Metastatic Breast Carcinoma in the Ovary (tissue), 3 donors: Measurements from ENCODE around the genes POLR3E, SCNN1G and ERN2.

GRCh38 chr16:22070893-22071362, 21.4 kb upstream of the VWA3A start:
- PRO-cap, 3 experiments = no peak in any of the 3 experiments

GRCh38 chr16:22080580-22081581, 11.5 kb upstream of the VWA3A start:
- PRO-cap, 3 experiments = no peak in any of the 3 experiments

DNA sequence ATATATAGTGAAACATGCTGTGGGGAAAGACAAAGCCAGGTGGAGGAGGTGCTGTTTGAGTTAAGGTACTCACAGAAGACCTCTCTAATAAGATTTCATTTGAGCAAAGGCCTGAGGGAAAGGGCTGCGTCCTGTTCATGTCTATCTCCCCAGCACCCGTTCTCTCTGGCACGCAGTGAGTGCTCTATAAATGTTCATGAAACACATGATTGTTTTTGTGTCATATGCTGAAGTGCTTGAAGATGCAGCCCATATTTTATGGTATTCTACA, 942 bp downstream of the VWA3A start:
- PRO-cap, 3 experiments = no peak in any of the 3 experiments

- PRO-cap, 3 experiments = peak in 2 of 3 experiments; most common minus-strand start chr16:22207111 (in 2)
These were observed 665 bp downstream of the EEF2K start for GRCh38 chr16:22206406-22207479.

- PRO-cap, 3 experiments = no peak in any of the 3 experiments
These were observed 14.0 kb downstream of the EEF2K start for GRCh38 chr16:22220049-22220422.

- PRO-cap, 3 experiments = peak in 3 of 3 experiments; most common plus-strand start chr16:22297411 (in 3); most common minus-strand start chr16:22297153 (in 1)
These were observed at the start of gene POLR3E for GRCh38 chr16:22296816-22297557. TSS of gene POLR3E (plus strand) at chr16:22297409.

DNA sequence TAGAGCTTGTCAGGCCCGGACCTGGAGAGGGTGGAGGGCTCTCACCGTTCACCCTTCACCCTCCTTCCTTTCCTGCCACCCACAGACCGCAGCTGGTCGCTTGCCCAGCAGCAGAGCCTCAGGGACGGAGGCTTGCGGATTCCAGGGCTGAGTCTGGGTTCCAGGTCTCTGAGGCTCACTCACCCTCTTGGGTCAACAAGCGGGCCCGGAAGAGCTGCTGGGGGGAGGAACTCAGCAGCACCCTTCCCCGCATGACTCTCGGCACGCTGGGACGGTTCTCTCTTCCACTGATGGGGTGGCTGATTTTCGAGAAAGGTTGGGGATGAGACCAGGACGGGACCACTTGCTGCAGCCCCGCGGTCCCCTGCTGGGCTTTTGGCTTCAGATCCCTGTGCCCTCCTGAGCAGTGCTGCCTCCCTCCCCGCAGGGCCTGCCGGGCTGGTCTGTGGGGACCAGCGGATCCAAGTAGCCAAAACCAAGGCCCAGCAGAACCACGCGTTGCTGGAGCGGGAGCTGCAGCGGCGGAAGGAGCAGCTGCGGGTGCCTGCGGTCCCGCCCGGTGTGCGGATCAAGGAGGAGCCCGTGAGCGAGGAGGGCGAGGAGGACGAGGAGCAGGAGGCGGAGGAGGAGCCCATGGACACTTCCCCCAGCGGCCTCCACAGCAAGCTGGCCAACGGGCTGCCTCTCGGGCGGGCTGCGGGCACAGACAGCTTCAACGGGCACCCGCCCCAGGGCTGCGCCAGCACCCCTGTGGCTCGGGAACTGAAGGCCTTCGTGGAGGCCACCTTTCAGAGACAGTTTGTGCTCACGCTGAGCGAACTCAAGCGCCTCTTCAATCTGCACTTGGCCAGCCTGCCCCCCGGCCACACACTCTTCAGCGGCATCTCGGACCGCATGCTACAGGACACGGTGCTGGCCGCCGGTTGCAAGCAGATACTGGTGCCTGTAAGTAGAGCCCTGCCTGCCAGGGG, 28.4 kb downstream of the POLR3E start:
- PRO-cap, 3 experiments = no peak in any of the 3 experiments

DNA sequence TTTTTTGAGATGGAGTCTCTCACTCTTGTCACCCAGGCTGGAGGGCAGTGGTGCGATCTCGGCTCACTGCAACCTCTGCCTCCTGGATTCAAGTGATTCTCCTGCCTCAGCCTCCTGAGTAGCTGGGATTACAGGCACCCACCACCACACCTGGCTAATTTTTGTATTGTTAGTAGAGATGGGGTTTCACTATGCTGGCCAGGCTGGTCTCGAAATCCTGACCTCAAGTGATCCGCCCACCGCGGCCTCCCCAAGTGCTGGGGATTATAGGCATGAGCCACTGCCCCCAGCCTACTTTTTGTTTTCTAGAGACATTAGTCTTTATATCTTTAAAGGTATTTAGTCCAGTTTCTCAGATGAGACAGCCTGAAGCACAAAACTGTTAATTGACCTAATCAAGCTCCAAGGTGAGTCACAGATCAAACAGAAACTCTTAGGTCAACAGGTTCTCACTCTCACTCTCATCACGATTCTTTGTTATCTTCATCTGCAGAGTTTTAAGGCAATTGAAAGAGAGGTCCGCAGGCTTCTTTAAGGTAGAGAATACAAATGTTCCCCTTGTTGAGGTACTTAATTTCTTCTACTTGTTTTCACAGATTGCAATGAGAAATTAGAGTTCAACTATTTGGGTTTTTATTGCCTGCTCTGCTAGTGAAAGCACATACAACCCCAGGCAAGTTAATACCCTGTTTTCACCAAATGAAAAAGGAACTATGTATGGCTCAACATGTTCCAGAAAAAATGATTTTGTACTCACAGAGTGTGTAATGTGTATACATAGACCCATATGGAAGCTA, 6.0 kb downstream of the CDR2 start:
- PRO-cap, 3 experiments = no peak in any of the 3 experiments

- PRO-cap, 3 experiments = no peak in any of the 3 experiments
These were observed 906 bp upstream of the CDR2 start for GRCh38 chr16:22375374-22375675.

DNA sequence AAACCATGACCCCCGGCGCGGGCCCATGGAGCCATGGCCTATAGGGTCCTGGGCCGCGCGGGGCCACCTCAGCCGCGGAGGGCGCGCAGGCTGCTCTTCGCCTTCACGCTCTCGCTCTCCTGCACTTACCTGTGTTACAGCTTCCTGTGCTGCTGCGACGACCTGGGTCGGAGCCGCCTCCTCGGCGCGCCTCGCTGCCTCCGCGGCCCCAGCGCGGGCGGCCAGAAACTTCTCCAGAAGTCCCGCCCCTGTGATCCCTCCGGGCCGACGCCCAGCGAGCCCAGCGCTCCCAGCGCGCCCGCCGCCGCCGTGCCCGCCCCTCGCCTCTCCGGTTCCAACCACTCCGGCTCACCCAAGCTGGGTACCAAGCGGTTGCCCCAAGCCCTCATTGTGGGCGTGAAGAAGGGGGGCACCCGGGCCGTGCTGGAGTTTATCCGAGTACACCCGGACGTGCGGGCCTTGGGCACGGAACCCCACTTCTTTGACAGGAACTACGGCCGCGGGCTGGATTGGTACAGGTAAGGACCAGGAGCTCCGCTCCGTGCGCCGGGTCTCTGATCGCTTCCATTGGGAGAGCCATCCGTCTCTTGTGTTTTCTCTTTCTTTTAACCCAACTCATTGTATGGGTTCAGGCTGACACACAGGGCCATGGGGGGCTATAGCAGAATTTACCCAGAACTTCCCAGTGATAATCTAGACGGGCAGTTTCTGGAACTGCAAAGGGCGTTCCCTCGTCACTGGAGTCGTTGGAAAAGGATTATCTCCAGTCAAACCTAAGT, 805 bp downstream of the HS3ST2 start:
- PRO-cap, 3 experiments = no peak in any of the 3 experiments

DNA sequence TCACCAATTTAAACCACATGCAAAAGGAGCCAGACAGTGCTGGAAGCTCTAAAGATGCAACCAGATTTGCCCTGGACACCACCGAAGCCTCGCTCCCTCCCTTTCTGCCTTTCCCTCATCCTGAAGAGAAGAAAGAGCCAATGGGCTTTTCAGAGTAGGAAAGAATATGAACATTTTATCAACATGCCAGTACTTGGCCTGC, 45.0 kb downstream of the USP31 start:
- PRO-cap, 3 experiments = no peak in any of the 3 experiments

- PRO-cap, 3 experiments = no peak in any of the 3 experiments
These were observed 28.1 kb downstream of the USP31 start for GRCh38 chr16:23121063-23121640.

DNA sequence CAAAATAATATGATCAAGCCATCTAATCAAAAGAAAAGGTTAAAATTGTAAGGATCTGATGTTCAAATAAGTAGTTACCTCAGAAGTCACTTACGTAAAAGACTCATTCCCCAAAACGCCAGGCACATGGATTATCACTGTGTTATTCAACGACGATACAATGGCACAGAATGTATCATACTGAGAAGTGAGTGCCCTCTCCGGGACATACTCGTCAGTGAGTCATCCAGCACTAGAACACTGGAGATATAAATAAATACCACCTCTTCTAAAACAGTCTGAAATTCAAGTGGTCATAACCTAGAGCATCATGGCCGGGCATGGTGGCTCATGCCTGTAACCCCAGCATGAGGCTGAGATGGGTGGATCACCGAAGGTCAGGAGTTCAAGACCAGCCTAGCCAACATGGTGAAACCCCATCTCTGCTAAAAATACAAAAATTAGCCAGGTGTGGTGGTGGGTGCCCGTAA, 24.9 kb downstream of the USP31 start:
- PRO-cap, 3 experiments = no peak in any of the 3 experiments

DNA sequence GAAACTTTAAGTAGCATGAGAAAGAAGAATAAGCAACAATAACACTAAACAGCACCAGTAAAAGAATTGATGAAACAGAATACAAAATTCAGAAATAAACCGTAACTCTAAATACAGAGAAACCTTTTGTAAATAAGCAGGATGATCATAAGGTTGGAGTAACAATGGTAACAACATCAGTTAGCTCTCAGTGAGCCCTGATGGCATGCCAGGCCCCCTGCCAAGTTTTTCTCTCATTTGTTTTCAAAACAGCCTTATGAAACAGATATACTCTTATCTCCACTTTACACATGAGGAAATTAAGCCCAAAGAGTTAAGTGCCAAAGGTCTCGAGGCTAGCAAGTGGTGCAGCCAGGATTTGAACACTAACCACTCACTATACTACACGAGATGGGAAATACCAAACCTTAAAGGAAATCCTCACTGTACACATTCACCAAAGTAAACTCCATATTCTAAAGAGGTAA, 15.0 kb downstream of the USP31 start:
- PRO-cap, 3 experiments = no peak in any of the 3 experiments

DNA sequence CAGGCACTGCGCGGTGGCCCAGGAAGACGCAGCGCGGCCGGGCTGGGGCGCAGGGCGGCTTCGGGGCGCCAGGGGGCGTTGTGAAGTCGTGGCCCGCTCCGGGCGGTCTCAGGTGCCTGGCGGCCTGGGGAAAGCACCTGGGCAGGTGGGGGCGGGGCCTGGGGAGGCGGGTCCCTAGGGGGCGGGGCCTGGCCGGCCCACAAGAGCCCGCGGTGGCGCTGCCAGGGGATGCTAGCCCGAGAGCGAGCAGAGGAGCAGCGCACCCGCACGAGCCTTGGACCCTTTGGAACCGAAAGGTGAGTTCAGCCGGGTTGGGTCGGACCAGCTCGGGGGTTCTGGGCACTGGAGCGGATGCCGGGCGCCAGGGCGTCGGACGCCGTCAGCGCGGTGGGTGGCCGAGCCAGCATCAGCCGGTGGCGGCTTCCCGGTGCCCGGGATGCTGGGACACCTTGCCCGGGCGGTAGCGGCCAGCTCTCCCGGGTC, at the start of gene SCNN1G:
TSS of gene SCNN1G (plus strand) at position 228 of the 483 bp plus-strand sequence.
- PRO-cap, 3 experiments = peak in 2 of 3 experiments; most common plus-strand start position 202 of the sequence (in 1); most common minus-strand start position 110 of the sequence (in 1)

DNA sequence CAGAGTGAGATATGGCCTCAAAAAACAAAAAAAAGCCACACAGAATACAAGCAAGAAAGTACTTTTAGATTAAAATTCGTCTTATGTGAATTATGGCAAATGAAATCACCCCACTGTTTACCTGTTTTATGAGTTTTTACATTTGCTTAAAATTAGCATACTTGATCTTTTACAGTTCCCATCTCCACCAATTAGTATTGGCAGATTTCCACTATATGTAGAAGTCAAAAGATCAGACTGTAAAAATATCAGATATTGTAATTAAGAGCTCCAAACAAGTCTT, 12.9 kb upstream of the COG7 start:
- PRO-cap, 3 experiments = no peak in any of the 3 experiments

DNA sequence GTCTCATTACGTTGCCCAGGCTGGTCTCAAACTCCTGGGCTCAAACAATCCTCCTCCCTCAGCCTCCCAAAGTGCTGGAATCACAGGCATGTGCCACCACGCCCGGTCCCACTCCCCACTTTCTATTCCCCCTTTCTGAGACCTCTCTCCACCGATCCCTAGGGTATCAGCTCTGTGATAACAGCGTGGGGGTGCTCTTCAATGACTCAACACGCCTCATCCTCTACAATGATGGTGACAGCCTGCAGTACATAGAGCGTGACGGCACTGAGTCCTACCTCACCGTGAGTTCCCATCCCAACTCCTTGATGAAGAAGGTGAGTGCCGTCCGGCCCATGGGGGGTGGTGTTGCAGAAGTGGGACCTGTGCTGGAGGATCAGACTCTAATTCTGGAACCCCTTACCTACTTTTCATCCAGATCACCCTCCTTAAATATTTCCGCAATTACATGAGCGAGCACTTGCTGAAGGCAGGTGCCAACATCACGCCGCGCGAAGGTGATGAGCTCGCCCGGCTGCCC, 10.4 kb downstream of the PLK1 start:
- PRO-cap, 3 experiments = no peak in any of the 3 experiments

DNA sequence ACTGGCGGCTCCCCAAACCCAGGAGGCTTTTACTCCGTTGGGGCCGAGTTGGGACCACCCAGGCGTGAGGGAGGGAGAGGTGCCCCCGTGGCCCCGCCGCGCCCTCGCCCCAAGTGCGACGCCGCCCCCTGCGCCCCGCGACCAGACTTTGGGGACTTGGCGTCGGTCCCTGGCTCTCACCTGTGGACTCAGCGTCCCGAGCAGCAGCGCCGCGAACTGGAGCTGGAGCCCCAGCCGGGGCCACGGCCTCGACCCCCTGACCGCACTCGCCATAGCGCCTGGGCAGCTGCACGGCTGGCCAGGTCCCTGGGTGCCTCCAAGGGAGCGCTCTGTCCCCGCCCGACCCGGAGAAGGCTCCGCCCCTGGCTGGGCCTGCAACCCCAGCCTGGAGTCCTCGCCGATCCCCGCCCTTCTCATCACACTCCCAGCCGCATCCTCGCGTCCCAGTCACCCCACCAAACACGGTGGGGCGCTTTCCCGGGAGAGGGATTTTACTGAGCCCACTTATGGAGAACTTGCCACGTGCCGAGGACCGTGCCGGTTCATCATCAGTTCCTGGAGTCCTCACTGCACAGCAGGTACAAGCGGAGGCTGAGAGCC, at the start of gene ERN2:
TSS of gene ERN2 (minus strand) at position 308 of the 600 bp plus-strand sequence.
- PRO-cap, 3 experiments = no peak in any of the 3 experiments

GRCh38 chr16:23758221-23758432, 3.3 kb downstream of the CHP2 start:
- PRO-cap, 3 experiments = no peak in any of the 3 experiments

- PRO-cap, 3 experiments = no peak in any of the 3 experiments
These were observed 9.3 kb upstream of the PRKCB start for GRCh38 chr16:23826275-23827016.